ENCODE data around the genes GLT8D2, TXNRD1, SLC41A2, APPL2 and TCP11L2.

DNA sequence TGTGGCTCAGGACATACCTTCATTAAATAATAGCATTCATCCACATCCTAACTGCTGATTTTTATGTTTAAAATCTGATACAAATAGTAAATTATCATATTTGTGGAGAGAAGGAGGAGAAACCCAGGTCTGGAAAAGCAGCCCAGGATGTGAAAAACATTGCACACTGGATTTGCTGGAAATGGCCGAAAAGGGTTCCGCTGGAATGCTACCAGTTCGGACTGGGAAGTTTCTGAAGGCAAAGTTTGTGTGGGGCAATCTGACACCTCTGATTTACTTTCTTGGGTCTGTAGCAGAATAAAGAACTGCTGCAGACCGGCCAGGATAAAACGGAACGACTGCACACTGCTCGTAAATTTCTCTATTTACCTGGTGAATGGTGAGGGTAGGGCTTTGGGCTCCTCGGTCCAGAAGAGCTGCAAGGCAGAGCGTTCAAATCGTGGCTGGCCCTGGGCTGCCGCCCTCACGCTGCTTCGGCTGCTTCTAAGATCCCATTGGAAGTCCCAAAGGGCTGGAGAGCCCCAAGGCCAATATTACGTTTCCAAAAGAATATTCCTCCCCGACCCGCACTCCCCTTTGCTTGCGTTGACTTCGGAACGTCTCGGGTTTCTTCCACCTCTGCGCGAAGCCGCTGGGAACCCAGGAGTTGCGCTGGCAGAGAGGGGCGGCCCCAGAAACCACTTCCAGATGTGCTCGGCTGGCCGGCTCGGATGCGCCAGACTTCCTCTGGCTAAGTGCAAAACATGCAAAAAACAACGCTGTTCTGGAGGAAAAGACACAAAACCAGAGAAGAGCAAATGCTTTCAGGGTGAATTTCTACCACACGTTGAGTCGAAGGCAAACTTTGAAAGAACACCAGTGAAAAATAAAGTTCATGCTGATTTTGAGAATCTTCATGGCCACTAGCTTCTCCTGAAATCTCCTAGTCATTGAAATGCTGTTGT is at the start of gene GLT8D2:
TSS of gene GLT8D2 (minus strand) at position 662 of the 944 bp plus-strand sequence.
- PRO-cap = bidirectional peak, plus-strand start at position 686 of the sequence, minus-strand start at position 485 of the sequence
- RRBS, 2 experiments = no CpG with 5 or more reads among the region's 32 CpGs

GRCh38 chr12:104137037-104137465 is 959 bp downstream of the NFYB start:
- PRO-cap = unidirectional peak, plus-strand start at chr12:104137151; bidirectional peak, plus-strand start at chr12:104137385, minus-strand start at chr12:104137335
- RRBS, 2 experiments = no CpG with 5 or more reads among the region's 16 CpGs

GRCh38 chr12:104215497-104216350 is at the start of gene TXNRD1:
TSS of gene TXNRD1 (plus strand) at chr12:104215779.
- PRO-cap = no peak
- RRBS, 2 experiments = 95 to 97% methylated on average over 4 of the region's 81 CpGs

DNA sequence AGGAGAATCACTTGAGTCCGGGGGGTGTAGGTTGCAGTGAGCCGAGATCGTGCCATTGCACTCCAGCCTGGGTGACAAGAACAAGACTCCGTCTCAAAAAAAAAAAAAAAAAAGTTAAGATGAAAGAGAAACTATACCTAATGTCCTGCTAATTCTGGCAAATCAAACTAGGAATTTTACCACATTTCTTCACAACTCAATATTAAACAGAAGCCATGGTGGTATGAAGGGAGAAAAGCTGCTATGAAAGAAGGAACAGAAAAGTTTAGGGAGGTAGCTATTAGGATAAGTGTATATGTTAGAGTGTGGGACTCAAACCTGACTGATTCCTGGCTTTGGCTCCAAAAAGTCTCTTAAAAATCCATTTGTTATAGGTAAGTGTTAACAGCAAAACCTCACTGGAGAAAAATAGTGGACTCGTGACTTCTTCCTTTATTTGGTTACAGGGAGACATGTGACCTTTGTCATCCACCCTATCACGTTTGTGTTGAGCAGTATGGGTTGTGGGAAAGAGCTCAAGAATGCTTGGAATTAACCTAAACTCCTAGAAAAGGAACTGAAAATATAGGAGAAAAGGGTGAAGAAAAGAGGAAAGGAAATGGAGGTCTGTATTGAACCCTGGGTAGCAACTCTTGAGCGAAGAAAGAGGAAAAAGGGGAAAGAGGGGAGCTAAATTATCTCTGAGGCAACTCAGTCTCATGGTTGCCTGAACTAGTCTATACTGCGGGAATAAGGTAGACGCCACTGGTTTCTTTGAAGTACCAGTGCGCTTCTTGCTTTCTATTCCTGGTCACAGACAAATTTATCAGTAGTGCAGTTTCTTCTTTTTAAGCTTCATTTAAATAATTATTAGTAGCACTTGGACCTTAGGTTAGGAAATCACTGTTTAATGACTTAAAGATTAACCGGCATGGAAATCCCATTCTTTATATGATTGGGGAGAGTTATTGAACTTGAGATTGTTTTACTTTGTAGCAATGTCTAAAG is 3.6 kb upstream of the EID3 start:
- PRO-cap = no peak
- RRBS, 2 experiments = no CpG with 5 or more reads among the region's 11 CpGs

DNA sequence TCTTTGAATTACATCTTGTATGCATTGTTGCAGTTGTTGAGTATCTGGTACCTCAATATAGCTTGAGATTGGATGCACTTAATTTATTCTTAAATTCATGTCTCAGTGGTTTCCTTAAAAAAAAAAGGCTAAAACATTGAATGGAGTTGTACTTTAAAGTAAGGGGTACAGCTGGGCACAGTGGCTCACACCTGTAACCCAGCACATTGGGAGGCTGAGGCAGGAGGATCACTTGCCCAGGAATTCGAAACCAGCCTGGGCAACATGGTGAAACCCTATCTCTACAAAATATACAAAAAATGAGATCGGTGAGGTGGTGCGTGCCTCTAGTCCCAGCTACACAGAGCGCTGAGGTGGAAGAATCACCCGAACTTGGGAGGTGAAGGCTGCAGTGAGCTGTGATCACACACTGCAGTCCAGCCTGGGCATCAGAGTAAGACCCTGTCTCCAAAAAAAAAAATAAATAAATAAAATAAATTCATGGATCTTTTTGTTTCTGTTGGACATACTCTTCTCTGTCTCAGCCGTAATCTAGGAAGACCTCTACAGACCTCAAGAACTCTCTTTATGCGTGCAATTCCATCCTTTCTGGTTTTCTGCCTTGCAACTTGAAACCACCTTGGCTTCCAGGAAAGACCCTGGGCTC is 25.8 kb downstream of the EID3 start:
- PRO-cap = no peak
- RRBS, 2 experiments = no CpG with 5 or more reads among the region's 7 CpGs

- PRO-cap = no peak
- RRBS, 2 experiments = no CpG with 5 or more reads among the region's 11 CpGs
Measured at GRCh38 chr12:104607266-104607767, 150.6 kb downstream of the CHST11 start.

DNA sequence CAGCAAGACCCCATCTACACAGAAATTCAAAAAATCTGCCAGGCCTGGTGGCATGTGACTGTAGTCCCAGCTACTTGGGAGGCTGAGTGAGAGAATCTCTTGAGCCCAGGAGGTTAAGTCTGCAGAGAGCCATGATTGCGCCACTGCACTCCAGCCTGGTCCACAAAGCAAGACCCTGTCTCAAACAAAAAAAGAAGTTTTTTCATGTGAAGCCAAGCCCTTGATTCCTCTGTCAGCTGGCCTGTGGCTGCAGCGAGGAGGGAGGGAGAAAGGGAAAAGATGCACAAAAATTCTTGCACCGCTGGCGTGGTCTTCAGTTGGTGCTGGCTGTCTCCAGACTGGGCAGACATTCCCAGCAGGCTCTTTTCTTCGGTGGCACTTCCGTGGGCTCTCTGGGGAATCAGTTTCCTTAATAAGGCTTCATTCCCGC is 248.1 kb downstream of the SLC41A2 start:
- PRO-cap = no peak
- RRBS, 2 experiments = no CpG with 5 or more reads among the region's 7 CpGs

DNA sequence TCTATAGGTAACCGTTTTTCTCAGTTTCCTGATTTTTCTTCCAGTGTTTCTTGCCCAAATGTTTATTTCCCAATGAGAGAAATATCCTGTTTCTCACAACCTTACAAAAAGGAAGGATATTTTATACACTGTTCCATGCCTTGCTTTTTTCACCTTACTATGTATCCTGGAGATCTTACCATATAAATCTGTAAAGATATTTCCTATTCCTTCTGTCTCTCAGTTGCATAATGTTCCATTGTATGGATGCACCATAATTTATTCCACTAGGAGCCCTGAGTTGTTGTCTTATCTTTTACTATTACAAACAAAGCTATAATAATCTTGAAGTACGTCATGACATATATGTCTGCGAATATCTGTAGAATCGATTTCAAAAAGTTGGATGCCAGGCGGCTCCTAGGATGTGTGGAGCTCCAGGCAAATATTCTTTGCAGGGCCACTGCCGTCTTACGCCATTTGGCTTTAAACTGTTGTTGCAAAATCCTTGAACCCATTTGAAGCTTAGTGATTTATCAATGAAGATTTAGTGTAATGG is 163.2 kb downstream of the SLC41A2 start:
- PRO-cap = no peak
- RRBS, 2 experiments = no CpG with 5 or more reads among the region's 7 CpGs

DNA sequence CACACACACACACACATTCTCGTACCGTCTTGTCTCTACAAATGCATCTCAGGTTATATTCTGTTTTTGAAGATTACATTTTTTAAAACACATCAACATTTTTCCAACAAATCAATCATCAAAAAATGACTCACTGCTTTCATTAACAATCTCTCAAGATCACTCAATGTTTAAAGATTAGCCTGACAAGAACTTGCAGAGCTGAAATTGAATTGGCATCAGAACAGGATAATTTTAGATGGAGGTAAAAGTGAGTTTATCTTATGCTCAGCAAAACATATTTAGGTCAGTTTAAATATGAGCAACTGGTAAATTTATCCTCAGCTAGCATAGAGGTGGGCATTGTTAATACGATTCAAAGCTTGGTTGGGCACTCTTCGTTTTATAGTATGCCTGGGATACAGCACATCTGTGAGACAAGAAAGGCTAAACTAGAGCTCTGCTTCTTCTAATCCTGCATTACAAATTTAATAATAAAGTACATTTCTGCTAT is 153.7 kb downstream of the SLC41A2 start:
- PRO-cap = no peak
- RRBS, 2 experiments = no CpG with 5 or more reads among the region's 4 CpGs

DNA sequence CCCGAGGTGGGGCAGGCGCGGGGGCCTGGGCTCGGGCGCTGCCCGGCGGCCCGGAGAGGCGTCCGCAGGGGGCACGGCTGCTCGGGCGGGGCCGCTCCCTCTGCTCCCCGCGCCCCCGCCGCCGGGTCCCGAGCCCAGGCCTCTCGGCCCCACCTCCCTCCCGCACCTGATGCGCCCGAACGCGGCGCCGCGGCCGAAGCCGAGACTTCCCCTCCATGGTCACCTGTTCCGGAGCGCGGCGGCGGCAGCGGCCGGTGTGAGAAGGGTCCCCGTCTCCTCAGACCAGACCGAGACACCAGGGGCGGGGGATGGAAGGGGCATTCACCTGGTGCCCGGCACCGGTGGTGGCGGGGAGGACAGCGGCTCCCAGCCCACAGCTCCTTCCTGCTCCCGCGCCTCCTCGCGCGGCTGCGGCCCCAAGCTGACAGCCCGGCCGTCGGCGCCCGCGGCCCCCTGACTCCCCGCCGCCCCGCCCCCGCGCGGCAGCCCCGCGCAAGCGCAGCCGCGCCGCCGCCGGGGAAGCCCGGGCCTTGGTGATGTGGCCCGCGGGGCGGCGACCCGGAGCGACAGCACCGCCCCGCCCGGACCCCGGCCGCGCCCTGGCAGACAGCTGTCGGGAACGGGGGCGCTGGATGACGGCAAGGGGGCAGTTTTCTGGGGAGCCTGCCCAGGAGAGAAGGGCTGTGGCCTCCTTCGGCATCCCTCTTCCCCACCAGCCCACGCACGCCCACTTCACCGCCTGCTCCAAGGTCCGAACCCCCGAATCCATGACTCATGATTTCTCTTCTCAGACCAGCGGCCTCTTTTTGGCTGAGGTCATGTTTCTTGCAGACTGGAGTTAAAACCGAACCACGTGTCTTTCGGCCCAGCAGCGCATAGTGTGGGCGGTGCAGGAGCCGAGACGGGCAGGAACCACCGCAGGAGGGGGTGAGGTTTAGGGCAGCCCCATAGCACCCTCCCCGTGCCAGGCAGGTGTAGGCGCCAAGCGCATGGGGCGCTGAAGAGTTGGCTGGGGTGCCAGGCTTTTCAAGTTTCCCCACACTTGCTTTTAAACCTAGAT is at the start of gene SLC41A2:
TSS of gene SLC41A2 (minus strand) at position 426 of the 1,060 bp plus-strand sequence.
- PRO-cap = bidirectional peak, plus-strand start at position 320 of the sequence, minus-strand start at position 142 of the sequence; bidirectional peak, plus-strand start at position 605 of the sequence, minus-strand start at position 426 of the sequence; bidirectional peak, plus-strand start at position 876 of the sequence, minus-strand start at position 721 of the sequence
- RRBS, 2 experiments = under 1 to 1% methylated on average over 53 of the region's 107 CpGs

DNA sequence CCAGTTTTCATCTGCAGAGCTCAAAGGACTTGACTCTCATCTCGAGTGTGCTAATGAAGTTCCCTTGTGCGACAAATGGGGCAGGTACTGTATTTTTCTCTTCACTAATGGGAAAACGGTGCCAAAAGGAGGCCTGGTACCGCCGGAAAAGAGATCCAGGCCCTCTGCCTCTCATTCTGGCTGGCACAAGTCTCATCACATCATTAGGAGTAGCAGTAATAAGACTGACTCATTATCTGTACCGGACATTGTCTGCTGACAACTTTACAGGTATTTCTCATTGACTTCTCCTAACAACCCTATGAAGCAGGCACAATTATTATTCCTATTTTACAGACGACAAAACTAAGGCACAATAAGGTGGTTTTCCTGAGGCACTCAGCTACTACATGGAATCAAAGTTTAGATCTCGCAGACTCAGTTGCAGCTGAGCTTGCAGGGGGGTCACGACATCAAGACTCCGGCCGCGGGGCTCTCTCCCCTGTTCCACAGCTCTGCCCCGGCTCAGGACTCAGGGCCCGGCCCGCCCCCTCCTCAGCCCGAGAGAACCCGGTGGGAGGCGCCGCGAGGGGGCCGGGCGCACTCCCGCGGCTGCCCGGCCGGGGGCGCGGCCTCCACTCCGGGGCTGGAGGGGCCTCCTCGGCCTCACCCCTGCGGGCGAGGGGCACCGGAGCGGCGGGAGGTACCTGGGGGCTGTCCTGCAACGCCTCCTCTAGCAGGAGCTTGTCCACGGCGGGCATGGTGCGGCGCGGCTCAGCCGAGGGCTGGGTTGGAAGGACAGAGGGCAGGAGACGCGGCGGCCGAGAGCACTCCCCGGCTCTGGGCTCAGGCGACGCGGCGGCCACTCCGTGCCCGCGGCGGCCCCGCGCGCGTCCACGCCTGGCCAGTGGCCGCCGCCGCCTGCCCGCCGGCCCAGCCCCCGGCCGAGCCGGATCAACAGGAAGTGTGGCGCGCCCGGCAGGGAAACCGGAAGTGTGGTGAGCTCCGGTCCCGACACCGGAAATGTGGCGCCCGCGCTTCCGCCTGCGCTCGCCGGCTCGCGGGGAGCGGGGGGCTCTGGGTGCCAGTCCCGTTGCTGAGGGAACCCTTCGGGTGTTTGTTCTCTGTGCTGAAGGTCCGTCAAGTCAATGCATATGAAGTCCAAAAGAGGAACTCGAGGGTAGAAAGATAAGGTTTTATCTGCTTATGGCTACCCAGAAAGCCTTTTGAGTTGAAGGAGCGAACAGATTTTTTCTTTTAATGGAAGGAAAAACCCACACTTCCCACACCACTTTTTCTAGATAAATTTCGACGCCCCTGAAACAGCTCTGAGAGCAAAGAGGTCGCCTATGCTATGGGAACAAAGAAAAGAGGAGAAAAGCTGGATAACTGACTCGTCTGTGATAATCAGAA is at the start of gene APPL2:
TSS of gene APPL2 (minus strand) at position 902 of the 1,392 bp plus-strand sequence.
- PRO-cap = bidirectional peak, plus-strand start at position 1,066 of the sequence, minus-strand start at position 945 of the sequence
- RRBS, 2 experiments = 2% methylated on average over 21 of the region's 94 CpGs

DNA sequence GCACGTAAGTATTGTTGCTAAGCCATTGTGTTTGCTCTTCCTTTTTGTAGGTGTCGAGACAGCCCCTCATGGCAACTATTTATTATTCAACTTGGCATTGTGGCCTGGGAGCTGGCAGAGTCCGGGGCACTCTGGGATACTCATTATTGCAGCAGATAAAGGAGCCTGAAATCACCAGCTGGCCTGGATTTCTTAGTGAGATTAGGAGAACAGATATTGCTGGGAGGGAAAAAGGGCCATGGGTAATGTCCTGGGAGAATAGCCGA is 147.4 kb downstream of the C12orf75 start:
- PRO-cap = no peak
- RRBS, 2 experiments = no CpG with 5 or more reads among the region's 4 CpGs

DNA sequence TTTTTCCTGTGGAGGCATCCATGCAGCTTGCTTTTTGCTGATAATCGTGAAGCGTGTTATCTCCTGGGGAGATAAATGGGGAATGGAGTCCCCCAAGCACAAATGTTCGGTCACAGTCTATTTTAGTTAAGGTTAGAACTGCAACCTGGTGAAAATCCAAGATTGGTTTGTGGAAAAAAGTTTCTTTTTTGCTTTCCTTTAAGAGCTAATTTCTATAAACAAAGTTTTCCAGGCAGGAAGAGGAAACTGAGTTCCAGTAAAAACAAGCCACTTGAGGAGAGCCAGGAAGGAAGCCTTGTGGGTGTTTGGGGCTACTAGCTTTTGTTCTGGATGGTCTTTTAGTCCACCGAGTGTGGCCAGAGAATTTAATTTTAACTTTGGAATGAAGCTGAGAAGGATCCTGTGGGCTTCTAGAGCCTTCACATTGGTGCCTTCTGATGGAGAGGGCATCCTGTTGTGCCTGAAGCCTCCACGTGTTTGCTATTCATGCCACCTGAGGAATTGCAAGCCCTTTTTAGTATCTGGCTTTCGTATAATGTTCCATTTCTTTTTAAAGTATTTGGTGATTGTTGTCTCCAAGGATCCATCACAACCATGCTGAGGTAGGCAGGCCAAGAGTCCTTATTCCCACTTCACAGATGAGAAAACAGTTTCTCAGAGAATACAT is 327.9 kb downstream of the C12orf75 start:
- PRO-cap = no peak
- RRBS, 2 experiments = no CpG with 5 or more reads among the region's 6 CpGs

- PRO-cap = no peak
- RRBS, 2 experiments = no CpG with 5 or more reads among the region's 1 CpG
Measured at GRCh38 chr12:106070099-106070552, 68.6 kb downstream of the NUAK1 start.

GRCh38 chr12:106096135-106096890 is 42.4 kb downstream of the NUAK1 start:
- PRO-cap = no peak
- RRBS, 2 experiments = no CpG with 5 or more reads among the region's 14 CpGs

DNA sequence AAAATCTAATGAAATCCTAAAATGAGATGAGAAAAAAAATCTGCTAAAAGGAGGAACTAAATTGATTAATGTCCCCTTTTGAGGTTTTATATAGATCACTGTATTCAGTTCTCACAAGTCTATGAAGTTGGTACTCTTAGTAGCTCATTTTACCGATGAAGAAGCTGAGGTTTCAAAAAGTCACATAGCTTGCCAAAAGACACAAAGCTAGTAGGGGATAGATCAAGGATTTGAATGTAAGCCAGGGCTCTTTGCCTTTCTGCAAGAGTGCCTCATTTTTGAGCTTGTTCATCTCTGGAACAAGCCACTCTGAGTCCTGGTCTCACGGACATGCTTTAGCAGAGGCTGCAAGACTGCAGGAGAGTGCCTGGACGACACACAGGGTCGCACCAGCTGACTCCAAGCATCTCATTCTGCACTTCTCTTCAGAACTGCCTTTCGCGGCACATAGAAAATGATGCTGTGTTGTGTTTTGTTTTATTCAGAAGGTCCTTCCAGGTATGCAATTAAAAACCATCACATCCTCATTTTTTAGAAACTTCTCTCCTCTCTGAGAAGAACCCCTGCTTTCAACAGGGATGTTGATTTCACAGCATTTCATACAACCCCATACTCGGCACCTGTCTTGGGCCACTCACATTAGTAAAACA is 3.6 kb downstream of the NUAK1 start:
- PRO-cap = no peak
- RRBS, 2 experiments = no CpG with 5 or more reads among the region's 7 CpGs

GRCh38 chr12:106245800-106246497 is 1.9 kb downstream of the CKAP4 start:
- PRO-cap = no peak
- RRBS, 2 experiments = no CpG with 5 or more reads among the region's 18 CpGs

- PRO-cap = no peak
- RRBS, 2 experiments = no CpG with 5 or more reads among the region's 2 CpGs
Measured at GRCh38 chr12:106268969-106269499, 21.2 kb upstream of the CKAP4 start.

GRCh38 chr12:106300739-106301153 is 1.8 kb upstream of the TCP11L2 start:
- PRO-cap = no peak
- RRBS, 2 experiments = no CpG with 5 or more reads among the region's 1 CpG

- PRO-cap = bidirectional peak, plus-strand start at chr12:106302814, minus-strand start at chr12:106302740
- RRBS, 2 experiments = 1% methylated on average over 11 of the region's 83 CpGs
Measured at GRCh38 chr12:106302383-106303238, at the start of gene TCP11L2. TSS of gene TCP11L2 (plus strand) at chr12:106302733.

All from HEK293 (cell line).